Cardiac fibroblast (primary cell): ENCODE measurements around a stretch of chr9.

DNA sequence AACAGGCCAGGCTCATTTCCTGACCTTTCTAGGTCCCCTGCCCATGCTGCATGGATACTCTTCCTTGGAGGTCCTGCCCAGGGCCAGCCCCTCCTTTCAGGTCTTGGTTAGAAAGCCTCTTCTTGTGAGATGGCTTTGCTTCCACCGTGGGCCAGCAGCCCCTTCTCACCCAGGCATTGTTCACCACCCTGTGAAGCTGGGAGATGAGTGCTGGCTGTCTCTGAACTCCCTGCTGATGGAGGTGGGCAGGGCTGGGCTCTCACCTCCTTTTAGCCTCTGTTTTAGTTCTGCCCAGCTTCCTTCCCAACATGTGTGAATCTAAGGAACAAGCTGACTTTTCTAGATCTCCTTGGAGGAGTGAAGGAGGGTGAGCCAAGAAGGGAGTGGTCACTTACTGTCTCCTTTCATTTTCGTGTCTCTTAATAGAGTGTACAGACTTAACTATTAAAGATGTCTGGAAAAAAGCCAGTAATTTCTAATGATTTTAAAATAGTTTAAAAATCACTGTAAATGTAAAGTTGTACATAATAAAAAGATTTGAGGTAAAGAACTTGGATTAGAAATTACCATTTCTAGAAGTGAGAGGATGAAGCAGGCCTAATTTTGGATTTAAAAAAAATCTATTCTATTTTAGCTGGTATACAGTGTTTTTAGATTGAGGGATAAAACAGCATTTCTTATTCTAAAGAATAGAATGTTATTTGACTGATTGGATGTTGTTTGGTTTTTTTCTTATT lies 15.8 kb upstream of the FAM120AOS start:
- RRBS, result no CpG with 5 or more reads among the region's 2 CpGs

DNA sequence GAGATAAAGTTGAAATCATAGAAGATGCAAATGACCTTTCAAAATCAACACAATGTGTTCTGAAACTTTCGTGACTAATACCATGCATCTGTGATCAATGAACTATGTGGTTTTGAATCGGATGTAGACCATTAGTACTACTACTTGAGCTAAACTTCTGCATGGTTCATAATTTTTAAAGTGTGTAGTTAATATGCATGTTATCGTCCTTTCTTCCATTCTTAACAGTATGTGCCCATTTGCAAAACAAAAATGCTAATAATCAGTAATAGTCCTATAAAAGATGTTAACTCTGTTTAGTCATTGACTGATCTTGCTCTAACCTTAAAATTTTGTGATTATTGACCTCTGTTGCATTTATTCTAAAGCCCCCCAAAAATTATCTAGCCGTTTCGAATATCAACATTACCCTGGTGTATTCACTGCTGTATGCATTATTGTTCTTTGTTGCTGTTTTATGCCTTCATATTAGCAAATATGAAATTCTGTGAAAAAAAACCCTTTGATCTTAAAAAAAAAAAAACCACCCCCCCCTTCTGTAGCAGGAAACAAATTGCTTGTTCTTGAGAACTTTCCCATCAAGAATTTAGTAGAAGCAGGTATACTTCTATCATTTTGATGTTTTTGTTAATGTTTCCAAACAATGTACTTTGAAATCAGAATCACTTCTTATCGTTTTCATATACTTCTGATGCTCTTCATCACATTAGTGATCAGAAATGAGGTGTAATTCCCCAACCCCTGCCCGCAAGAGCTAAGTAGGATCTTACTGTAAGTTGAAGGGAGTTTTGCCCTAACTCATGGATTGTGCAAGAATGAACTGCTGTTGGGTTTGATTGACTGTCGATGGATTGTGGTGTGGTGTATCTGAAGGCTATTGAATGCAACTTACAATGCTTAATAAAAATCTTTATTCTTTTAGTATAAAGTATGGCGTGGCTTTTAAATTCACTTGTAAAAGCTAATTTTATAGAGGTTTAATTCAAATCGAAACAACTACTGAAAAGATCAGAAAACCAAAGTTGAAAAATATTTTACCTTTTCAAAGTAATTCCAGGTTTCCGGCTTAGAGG lies 10.9 kb upstream of the PHF2 start:
- RRBS, result no CpG with 5 or more reads among the region's 11 CpGs

DNA sequence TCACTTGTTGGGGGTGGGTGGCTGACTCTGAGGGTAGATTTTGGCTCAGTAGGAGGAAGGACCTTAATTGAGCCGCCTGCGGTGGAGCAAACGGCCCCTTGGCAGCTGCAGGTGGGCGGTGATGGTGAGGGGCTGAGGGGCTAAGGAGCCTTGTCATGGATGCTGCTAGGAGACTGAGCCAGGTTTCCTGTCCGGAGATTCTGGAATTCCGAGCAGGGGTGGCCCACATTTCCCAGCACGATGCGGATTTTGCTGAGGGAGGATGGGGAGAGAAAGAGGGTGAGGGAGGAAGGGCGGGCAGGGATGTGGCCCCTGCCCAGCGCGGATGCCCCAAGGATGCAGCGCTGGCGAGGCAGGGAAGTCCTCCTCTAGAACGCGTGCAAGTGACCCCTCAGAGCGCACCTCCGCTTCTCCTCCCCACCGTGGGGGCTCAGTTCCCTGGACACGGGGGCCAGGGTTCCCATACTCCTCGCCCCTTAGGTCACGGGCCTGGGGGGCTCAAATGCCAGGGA lies 1.2 kb upstream of the PHF2 start:
- RRBS, result no CpG with 5 or more reads among the region's 21 CpGs

DNA sequence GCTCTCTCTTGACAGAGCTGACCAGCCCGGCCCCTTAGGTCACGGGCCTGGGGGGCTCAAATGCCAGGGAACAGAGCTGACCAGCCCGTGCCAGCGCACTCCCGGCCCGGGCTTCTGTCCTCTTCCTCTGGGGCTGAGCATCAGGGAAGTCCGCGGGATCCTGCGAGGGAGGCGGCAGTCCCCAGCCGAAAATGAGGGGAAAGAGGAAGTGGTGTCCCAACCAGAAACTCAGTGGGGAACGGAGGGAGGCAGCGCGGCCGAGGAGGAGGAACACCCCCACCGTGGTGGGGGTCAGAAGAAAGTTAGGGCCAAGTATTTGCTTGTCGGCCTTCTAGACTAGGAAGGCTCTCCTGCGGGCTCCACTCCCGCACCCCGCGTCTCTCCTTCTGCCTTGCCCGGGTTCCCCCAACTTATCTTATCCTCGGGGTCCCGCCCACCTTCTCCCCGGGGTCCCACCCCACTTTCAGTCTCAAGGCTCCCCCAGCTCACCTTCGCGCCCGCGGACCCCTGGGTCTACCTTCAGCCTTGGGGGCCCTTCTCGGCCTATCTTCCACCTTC lies 632 bp upstream of the PHF2 start:
- RRBS, result 4% methylated on average over 5 of the region's 30 CpGs

- RRBS, result no CpG with 5 or more reads among the region's 19 CpGs
These were observed 10.3 kb downstream of the PHF2 start for GRCh38 chr9:93586284-93587421.

DNA sequence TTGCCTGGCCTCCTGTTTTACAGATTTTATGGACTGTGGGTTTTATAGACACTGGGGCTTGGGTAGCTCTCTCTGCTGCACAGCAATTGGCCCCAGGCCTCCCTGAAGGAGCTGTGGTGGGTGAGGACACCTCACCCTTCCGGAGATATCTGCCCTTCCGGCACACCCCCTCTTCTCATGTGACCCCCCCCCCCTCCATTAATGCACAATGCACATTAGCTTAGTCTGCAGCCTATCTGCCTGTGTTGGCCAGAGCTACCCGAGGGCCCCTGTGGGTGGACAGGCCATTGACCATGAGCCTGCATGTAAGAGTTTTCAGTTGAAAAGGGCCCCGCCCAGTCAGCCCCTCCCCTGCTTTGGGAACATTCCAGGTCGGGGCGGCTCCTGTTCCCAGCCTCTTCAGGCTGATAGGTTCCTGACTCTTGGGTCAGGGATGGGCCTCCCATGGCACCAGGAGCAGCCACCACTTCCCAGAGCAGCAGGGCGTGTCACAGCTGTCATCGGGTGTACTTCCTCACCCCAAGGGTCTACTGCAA lies 17.7 kb downstream of the PHF2 start:
- RRBS, result no CpG with 5 or more reads among the region's 8 CpGs

- RRBS, result no CpG with 5 or more reads among the region's 16 CpGs
These were observed 35.0 kb downstream of the PTPDC1 start for GRCh38 chr9:94119330-94119696.

DNA sequence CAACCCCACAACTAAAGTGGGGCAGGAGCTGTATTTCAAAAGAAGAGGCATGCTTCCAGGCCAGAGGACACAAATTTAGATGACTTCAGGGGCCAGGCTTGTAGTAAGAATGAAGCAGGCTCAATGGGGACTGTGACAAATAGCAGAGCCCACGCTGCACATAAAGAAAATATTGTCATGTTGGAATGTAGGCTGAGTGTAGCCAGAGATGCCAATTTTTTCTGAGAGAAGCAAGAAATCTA lies 75.0 kb downstream of the PTPDC1 start:
- RRBS, result no CpG with 5 or more reads among the region's 1 CpG

DNA sequence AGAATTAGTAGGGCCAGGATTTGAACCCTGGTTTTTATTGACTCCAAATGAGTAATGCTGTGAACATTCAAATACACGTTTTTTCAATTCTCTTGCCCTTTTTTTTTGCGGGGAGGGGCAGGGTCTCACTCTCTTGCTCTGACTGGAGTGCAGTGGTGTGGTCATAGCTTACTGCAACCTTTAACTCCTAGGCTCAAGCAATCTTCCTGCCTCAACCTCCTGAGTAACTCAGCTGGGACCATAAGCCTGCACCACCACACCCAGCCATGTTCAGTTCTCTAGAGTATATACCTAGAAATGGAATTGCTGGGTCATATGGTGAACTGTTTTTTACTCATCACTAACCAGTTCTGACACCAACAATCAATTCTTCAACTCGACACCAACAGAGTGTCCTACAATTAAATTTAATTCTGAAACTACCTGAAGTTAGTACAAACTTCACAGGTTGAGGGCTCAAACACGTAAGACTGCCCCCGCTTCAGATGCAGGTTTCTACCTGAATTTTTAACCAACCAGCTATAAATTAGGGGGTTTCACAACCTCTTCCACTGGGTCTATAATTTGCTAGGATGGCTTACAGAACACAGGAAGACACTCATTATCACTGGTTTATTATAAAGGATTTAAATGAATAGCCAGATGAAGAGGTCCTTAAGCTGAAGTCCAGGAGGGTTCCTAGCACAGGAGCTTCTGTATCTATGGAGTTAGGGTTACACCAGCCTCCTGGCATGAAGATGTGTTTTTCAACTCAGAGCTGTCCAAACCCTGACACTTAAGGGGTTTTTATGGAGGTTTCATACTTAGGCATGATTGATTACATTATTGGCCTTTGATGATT lies 85.3 kb upstream of the ZNF169 start:
- RRBS, result no CpG with 5 or more reads among the region's 5 CpGs

- RRBS, result no CpG with 5 or more reads among the region's 6 CpGs
These were observed 29.4 kb upstream of the FBP1 start for GRCh38 chr9:94668562-94669246.

DNA sequence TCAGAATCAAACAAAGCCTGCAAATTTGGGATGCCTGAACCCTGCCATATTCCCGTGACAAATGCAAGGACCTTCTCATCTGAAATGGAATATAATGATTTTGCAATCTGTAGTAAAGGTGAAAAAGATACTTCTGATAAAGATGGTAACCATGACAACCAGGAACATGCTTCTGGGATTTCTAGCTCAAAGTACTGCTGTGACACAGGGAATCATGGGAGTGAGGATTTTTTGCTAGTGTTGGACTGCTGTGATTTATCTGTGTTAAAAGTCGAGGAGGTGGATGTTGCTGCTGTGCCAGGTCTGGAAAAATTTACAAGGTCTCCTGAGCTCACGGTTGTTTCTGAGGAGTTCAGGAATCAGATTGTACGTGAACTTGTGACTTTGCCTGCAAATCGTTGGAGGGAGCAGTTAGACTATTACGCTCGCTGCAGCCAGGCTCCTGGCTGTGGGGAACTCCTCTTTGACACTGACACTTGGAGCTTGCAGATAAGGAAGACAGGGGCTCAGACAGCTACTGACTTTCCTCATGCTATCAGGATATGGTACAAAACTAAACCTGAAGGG lies 33.6 kb downstream of the AOPEP start:
- RRBS, result no CpG with 5 or more reads among the region's 7 CpGs

GRCh38 chr9:94990869-94991565 lies 264.5 kb downstream of the AOPEP start:
- RRBS, result no CpG with 5 or more reads among the region's 8 CpGs

GRCh38 chr9:94992453-94993099 lies 266.1 kb downstream of the AOPEP start:
- RRBS, result no CpG with 5 or more reads among the region's 10 CpGs

DNA sequence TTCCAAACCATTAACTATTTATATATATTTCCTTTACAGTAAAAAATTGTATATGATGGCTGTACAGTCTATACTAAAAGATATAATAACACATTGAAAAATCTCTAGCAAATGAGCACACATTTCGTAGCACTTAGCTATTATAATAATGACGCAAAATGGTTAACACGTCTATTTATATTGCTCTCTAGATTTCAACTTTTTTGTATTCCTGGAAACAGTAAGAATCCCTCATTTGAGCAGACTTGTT lies 277.1 kb downstream of the AOPEP start:
- RRBS, result no CpG with 5 or more reads among the region's 3 CpGs

- RRBS, result no CpG with 5 or more reads among the region's 15 CpGs
These were observed 293.2 kb downstream of the FANCC start for GRCh38 chr9:95024137-95024962.

- RRBS, result no CpG with 5 or more reads among the region's 11 CpGs
These were observed 285.6 kb downstream of the FANCC start for GRCh38 chr9:95031525-95032726.

GRCh38 chr9:95032727-95032895 lies 284.9 kb downstream of the FANCC start:
- RRBS, result no CpG with 5 or more reads among the region's 1 CpG

GRCh38 chr9:95032896-95033267 lies 284.6 kb downstream of the FANCC start:
- RRBS, result no CpG with 5 or more reads among the region's 6 CpGs

- RRBS, result no CpG with 5 or more reads among the region's 5 CpGs
These were observed 279.6 kb downstream of the FANCC start for GRCh38 chr9:95037921-95038261.

DNA sequence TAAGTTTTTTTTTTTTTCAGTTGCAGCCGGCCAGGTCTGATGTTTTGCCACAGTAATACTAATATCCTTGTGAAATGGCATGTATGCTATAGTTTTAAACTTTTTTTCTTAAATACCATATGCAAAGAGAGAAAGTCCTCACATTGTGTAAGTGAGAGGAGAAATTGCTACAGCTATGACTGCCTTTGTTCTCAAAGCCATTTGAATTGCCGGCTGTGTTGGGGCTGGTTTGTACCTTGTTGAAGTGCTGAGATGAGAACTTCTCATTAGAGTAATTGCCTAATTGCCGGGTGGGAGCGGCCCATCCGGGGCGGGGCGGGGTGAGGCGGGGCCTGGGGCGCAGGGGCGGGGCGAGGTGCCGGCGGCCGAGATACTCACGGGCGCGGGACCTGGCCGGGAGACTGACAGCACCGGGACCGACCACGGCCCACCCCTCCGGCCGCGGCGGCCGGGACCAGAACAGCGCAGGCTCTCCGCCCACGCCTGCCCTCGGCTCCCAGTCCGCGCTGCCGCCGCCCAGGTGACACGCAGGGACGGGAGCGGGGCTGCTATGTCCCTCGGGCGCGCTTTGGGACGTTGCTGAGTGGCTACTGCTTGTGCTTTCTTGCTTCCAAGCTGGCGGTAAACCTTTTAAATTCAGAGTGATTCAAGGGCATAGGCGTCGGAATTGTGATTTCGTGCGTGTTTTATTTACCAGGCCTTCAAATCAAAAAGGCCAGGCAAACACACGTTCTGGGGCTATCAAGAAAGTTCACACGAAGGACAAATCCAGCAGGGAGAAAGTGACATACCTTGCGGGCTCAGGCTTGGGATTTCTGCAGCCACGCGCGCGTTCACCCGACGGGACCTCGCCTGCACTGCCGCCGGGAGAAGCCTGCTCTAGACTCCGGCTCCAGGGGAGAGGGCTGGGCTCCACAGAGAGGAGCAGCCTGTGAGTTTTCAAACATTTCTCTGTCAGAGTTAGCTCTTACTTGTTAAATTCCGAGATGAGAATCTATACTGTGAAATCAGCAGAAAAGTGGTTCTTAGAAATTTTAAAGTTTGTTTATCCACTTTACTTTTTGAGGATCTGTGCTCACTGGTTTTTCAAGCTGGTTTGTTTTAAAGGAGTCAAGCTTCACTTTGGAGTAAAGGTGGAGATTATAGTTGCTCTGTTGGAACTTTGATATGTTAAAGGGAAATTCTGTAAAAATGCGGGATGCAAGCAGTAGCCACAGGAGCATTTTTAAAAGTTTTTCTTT lies 269.0 kb downstream of the FANCC start:
- RRBS, result 8% methylated on average over 14 of the region's 61 CpGs